H1 (cell line): ENCODE data around the genes BNIP5 and PPIL1.

DNA sequence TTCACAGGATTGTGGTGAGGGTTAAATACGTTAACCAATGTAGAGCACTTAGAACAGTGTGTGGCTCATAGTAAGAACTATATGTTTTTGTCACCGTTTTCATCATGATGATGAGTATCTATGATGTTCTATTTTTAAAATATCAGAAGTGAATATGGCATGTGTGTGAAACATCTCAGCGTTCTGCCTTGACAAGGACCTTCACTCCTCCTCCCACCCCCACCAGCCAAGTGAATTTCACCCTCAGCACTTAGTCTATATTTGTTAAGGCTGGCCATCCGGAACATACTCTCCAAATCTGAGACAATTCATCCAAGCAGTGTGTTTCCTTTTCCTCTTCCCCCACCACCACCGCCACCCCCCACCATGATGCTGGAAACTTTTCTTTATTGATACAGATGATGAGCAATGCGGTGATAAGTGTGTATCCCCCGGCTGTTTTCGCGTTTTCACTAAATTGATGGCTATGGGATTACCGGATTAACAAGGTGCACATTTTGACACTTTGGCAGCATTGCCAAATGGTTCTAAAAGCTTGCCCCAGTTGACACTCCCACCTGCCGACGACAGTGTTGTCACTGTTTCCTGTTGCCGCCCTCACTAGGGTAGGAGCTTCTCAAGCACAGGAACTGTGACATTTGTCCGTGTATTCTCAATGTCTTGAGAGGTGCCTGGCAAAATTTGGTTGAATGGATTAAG lies 10.0 kb upstream of the MAPK13 start:
- RRBS = no CpG with 5 or more reads among the region's 14 CpGs
CAGE:
- cytosol, long polyA plus RNA = no peak
- long polyA plus RNA = no peak
- nucleus, long polyA plus RNA = no peak

GRCh38 chr6:36131953-36132419 lies 1.7 kb downstream of the MAPK13 start:
CAGE:
- cytosol, long polyA plus RNA = no peak
- long polyA plus RNA = no peak
- nucleus, long polyA plus RNA = no peak

GRCh38 chr6:36204291-36205063 lies 7.9 kb downstream of the BRPF3 start:
- RRBS = no CpG with 5 or more reads among the region's 12 CpGs
CAGE:
- cytosol, long polyA plus RNA = no peak
- long polyA plus RNA = no peak
- nucleus, long polyA plus RNA = no peak

GRCh38 chr6:36210816-36211742 lies 14.5 kb downstream of the BRPF3 start:
- RRBS = 87% methylated on average over 6 of the region's 19 CpGs
CAGE:
- cytosol, long polyA plus RNA = no peak
- long polyA plus RNA = no peak
- nucleus, long polyA plus RNA = no peak

DNA sequence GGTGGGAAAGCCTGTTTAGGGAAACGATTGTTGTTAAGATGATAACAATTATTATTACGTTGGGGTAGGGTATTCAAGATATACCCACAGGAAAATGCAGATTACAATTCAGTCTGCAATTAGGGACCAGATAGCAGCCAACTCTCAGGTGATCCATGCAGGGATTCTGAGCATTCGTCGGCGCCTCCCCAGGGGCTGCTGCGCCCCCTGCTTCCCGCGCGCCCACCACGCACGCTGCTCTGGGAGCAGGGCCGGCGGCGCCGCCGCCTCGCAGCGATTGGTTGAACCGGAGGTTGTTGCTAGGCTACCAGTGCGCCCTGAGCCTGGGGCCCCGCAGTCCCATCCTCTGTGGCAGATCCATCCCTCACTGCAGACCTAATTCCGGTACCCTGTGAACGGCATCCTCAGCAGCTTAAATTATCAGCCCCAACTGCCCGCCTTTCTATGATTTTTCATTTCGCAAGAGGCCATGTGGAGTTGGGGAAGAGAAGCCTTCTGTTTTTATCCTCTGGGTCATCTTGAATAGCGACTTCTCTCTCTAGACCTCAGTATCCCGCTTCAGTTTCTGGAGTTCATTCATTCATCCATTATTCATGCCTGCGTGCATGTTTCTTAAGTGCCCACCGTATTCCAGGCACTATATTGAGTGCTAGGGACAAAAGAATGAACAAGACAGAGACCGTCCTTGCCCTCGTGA lies 15.3 kb downstream of the PNPLA1 start:
- RRBS = 24% methylated on average over 3 of the region's 31 CpGs
CAGE:
- cytosol, long polyA plus RNA = no peak
- long polyA plus RNA = no peak
- nucleus, long polyA plus RNA = no peak

GRCh38 chr6:36314054-36314727 lies 22.5 kb downstream of the BNIP5 start:
- RRBS = no CpG with 5 or more reads among the region's 4 CpGs
CAGE:
- cytosol, long polyA plus RNA = no peak
- long polyA plus RNA = no peak
- nucleus, long polyA plus RNA = no peak

- RRBS = no CpG with 5 or more reads among the region's 12 CpGs
CAGE:
- cytosol, long polyA plus RNA = no peak
- long polyA plus RNA = no peak
- nucleus, long polyA plus RNA = no peak
Observed at GRCh38 chr6:36336257-36337420, at the start of gene BNIP5. BNIP5 (minus strand) TSS chr6:36336888.

- RRBS = no CpG with 5 or more reads among the region's 14 CpGs
CAGE:
- cytosol, long polyA plus RNA = no peak
- long polyA plus RNA = no peak
- nucleus, long polyA plus RNA = no peak
Observed at GRCh38 chr6:36443772-36444892, 1.3 kb downstream of the KCTD20 start.

GRCh38 chr6:36599386-36599841 lies 5.3 kb downstream of the SRSF3 start:
- RRBS = no CpG with 5 or more reads among the region's 1 CpG
CAGE:
- cytosol, long polyA plus RNA = no peak
- long polyA plus RNA = no peak
- nucleus, long polyA plus RNA = no peak

GRCh38 chr6:36601507-36602839 lies 7.8 kb downstream of the SRSF3 start:
- RRBS = no CpG with 5 or more reads among the region's 12 CpGs
CAGE:
- cytosol, long polyA plus RNA = start-site peak on the plus strand at chr6:36602291-36602300, 426 reads
- long polyA plus RNA = no peak
- nucleus, long polyA plus RNA = no peak

- RRBS = no CpG with 5 or more reads among the region's 6 CpGs
CAGE:
- cytosol, long polyA plus RNA = no peak
- long polyA plus RNA = no peak
- nucleus, long polyA plus RNA = no peak
Observed at GRCh38 chr6:36605162-36605665, 11.1 kb downstream of the SRSF3 start.

GRCh38 chr6:36612943-36613513 lies 18.9 kb downstream of the SRSF3 start:
- RRBS = no CpG with 5 or more reads among the region's 8 CpGs
CAGE:
- cytosol, long polyA plus RNA = no peak
- long polyA plus RNA = no peak
- nucleus, long polyA plus RNA = no peak

DNA sequence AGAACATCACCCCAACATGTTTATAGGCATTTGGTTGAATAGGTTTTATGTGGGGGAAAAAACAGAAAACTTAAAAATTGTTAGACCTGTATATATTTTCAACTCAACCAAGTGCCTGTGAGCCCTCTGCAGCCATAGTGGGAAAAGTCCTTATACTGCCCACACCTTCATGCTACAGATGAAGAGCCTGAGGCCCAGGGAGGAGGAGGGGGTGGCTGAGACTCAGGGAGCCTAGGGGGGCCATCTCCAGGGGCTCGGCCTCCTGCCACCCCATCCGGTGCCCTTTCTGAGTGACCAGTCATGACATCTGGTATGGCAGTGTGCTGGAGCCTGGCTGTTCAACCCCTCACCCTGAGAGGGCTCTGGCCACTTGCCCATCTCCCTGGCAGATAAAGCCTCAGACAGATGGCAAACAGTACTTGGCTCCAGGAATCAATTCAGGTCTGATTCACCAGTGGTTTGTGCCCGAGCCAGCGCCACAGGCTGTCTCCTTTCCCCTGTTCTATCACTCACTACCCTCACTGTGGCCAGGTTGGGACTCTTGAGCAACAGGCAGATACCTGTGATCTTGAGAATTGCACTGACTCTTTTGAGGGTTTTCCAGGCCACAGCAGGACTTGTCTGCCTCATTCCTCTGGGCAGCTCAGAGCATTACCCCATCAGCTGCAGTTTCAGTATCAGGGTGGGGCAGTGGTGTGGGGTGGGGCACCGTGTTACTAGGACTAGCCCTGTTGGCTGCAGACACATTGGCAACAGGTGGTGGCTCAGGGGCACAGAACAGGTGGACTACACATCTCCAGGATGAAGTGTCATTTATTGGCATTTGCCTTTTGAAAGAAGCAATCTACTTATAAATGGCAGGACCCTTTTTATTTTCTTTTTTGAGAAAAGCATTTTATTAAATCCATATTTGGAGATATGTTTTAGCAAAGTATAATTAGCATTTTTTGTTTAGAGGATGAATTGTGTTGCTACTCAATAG lies 22.9 kb downstream of the SRSF3 start:
- RRBS = no CpG with 5 or more reads among the region's 5 CpGs
CAGE:
- cytosol, long polyA plus RNA = no peak
- long polyA plus RNA = no peak
- nucleus, long polyA plus RNA = no peak

GRCh38 chr6:36624837-36625510 lies 30.8 kb downstream of the SRSF3 start:
- RRBS = no CpG with 5 or more reads among the region's 8 CpGs
CAGE:
- cytosol, long polyA plus RNA = no peak
- long polyA plus RNA = no peak
- nucleus, long polyA plus RNA = no peak

GRCh38 chr6:36685049-36685413 lies 6.5 kb downstream of the CDKN1A start:
- RRBS = 92% methylated on average over 2 of the region's 7 CpGs
CAGE:
- cytosol, long polyA plus RNA = no peak
- long polyA plus RNA = no peak
- nucleus, long polyA plus RNA = no peak

GRCh38 chr6:36743798-36744536 lies 46.3 kb downstream of the RAB44 start:
- RRBS = no CpG with 5 or more reads among the region's 14 CpGs
CAGE:
- cytosol, long polyA plus RNA = no peak
- long polyA plus RNA = no peak
- nucleus, long polyA plus RNA = no peak

- RRBS = no CpG with 5 or more reads among the region's 24 CpGs
CAGE:
- cytosol, long polyA plus RNA = no peak
- long polyA plus RNA = no peak
- nucleus, long polyA plus RNA = no peak
Observed at GRCh38 chr6:36768795-36769820, 70.1 kb downstream of the CPNE5 start.

DNA sequence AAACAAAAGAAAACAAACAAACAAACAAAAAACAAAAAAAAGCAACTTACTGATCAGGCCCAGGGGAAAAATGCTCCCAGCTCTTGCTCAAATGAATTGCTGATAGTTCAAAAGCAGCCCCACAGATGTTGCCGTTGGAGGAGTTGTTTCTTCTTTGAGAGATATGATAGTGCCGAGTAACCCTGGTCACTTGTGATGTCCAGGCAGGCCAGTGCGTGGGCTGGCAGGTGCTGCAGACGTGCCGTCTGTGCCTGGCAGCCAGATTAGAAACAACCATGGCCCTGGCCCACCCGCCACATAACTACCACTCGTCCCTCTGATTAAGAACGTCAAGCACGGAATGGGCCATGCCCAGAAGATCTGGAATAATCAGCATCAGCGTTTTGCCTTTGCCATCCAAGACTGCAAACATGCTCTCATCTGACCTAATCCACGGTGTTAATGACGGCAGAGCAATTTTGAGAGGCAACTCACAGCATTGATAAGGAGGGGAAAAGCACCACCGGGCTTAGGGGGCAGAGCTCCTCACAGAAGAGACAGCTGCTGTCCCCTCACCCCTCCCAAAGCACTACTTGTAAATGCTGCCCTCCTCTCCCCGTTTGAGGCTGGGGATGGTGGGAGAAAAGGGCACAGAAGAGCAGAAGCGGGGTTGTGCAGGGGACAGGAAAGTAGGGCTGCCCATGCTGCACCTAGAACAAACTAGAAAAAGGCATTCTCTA lies 5.1 kb upstream of the CPNE5 start:
- RRBS = no CpG with 5 or more reads among the region's 15 CpGs
CAGE:
- cytosol, long polyA plus RNA = no peak
- long polyA plus RNA = no peak
- nucleus, long polyA plus RNA = no peak

DNA sequence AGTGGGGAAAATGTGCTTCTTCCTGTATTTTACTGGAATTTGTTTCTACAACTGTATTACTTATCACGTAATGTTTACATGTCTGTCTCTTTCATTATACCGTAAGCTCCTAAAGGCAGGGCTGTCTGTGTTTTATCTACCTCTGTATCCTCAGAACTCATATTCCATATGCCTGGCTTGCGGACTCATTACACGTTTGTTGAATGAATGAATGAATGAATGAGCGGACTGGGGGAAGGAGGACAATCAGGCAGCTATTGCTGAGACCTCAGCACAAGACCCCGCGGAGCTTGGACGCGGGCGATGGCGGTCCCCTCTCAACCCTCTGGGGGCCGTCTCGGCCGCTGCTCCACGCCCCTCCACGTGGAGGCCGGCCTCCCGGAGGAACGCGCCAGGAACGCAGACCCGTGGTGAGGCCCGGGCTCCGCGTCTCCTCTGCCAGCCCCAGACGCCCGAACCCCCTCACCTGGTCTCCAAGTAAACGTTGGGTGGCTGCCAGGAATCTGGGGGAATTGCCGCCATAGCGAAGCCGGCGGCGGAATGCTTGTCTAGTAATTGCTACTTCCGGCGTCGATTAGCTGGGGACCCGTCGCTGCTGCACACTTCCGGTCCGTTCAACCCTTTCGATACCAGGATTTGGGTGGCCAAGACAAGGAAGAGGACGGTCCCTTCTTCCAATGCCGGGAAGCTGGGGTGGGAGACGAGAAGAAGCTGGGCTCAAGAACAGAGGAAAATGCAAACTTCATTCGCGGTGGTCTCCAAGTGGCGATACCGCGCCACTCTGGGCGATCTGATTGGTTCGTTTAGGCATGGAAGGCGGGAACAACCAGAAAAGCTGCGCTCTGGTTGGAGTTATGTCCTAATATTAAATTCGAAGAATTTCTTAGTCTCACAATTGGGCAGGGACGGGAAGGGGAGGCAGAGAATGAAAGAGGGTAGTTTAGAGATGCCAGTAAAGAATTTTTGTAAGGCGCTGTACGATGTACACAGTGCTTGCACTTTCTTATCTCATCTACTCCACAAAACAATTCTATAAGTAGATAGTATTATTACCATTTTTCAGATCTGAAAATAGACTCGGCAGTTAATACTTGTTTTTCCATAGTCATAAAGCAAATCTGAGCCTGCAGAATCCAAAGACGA lies at the start of gene PPIL1:
Gene PPIL1 (minus strand): TSS at position 553 of the 1,143 bp plus-strand sequence.
- RRBS = under 1% methylated on average over 7 of the region's 59 CpGs
CAGE:
- cytosol, long polyA plus RNA = start-site peak on the minus strand centred at position 551 of the sequence, 5 bp wide, 81 reads; start-site peak on the minus strand centred at position 745 of the sequence, 17 bp wide, 57 reads
- long polyA plus RNA = start-site peak on the minus strand centred at position 721 of the sequence, 56 bp wide, 54 and 46 reads in 2 replicates
- nucleus, long polyA plus RNA = start-site peak on the minus strand centred at position 549 of the sequence, 9 bp wide, 301 reads; start-site peak on the plus strand centred at position 645 of the sequence, 27 bp wide, 6 reads; start-site peak on the minus strand centred at position 745 of the sequence, 7 bp wide, 50 reads

DNA sequence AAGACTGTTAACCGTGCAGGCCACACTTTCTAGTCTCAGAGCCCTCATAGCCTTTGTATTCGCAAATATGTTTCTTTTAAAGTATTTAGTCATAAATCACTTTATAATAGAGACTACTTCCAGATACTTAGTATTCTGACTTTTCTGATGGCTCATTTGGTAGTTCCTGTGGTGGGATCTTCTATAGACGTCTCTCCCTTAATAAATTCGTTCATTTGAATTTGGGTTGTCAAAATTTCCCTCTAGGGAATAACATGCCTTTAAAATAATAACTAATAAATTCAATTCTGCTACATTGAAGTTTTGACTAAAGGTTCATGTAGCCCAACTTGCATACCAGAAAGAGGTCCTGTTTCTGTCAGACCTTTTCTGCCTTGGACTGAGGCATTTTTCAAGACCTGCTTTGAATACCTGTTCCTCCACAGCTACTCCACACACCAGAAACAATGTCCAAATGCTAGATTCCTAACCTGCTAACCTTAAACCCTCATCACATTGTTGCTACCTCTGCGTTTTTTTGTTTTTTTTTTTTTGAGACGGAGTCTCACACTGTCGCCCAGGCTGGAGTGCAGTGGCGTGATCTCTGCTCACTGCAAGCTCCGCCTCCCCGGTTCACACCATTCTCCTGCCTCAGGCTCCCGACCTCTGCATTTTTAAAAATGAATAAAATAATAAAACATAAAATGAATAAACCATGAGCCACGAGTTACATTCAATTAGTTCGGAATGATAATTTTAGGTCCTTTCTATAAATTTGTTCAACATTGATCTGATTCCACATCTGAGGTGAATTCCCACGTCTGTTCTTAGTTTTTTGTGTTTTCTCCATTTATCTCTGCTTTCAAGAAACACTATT lies 1.1 kb downstream of the C6orf89 start:
- RRBS = no CpG with 5 or more reads among the region's 14 CpGs
CAGE:
- cytosol, long polyA plus RNA = no peak
- long polyA plus RNA = no peak
- nucleus, long polyA plus RNA = no peak